Hepatocyte (in vitro differentiated cells and primary cell): Measurements from ENCODE around the genes CORO2B, KIF23 and RPLP1.

DNA sequence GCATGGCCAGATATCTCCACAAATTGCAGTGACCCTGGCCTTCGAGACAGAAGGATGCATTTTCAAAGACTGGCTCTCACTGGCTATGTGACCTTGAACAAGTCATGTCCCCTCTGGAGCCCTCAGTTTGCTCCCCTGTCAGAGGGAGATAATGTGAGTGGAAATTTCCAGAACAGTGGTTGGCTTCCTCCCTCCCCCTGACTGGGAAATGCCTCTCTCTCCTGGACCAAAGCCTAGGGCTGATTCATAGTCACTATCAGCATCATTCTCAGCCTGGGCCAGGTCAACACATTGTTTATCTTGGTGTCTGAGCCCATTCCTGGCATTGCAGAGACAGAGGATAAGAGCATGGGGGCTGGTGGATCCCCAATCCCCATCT, 35.7 kb upstream of the CORO2B start:
- RAMPAGE, long total RNA: no peak
- RRBS: no CpG with 5 or more reads among the region's 1 CpG

GRCh38 chr15:68578797-68579912, at the start of gene CORO2B:
Gene CORO2B (plus strand): TSS chr15:68578993.
- RAMPAGE, long total RNA: no peak
- RRBS: 3% methylated on average over 44 of the region's 119 CpGs

DNA sequence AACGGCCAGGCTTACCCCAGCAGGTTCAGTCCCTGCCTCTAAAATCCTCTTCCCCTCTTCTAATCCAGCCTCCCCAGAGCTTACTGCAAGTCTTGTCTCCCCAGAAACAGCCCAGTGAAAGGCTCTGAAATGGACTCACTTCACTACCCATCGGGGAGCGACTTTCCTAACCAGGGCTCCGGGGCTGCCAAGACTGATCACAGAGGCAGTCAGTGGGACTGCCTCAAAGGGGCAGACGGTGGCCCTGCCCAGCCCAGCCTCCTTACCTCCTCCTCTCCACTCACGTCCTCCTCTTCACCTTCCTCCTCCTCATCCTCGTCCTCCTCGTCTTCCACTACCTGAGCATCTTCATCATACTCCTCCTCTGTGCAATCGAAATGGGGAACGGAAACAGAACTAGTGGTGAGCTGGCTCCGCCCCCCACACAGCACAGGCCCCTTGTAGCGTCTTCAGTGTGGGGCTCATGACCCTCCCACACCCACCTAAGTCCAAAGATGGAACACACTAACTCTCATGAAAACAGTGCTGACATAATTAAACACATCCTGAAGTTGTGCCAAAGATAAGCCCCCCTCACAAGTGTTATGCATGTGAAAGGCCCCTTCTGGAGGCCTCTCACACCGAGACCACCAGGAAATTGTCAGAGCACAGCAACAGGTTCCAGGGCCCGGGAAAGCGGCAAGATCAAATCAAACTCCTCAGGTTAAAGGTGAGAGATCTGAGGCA, 37.8 kb downstream of the ANP32A start:
- RAMPAGE, long total RNA: no peak
- RRBS: no CpG with 5 or more reads among the region's 15 CpGs

DNA sequence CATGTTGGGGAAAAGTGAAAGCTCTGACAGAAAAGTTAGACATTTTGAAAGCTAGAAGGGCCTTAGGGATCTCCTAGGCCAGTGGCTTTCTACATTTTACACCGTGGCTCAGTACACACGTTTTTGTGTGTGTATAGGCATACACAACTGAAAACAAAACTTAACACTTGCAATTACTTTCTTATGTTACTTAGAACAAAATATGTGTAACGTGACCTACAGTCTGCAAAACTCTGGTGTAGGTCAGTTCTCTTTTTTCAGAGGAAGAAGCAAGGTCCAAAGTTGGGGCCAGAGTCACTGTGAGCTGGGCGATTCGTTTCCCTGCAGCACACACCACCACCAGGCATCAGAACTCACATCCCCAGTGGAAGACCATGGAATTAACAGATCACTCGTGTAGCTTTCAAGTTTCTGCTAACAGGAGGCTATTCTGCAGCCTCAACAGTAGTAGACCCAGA, 25.9 kb downstream of the ANP32A start:
- RAMPAGE, long total RNA: no peak
- RRBS: no CpG with 5 or more reads among the region's 6 CpGs

DNA sequence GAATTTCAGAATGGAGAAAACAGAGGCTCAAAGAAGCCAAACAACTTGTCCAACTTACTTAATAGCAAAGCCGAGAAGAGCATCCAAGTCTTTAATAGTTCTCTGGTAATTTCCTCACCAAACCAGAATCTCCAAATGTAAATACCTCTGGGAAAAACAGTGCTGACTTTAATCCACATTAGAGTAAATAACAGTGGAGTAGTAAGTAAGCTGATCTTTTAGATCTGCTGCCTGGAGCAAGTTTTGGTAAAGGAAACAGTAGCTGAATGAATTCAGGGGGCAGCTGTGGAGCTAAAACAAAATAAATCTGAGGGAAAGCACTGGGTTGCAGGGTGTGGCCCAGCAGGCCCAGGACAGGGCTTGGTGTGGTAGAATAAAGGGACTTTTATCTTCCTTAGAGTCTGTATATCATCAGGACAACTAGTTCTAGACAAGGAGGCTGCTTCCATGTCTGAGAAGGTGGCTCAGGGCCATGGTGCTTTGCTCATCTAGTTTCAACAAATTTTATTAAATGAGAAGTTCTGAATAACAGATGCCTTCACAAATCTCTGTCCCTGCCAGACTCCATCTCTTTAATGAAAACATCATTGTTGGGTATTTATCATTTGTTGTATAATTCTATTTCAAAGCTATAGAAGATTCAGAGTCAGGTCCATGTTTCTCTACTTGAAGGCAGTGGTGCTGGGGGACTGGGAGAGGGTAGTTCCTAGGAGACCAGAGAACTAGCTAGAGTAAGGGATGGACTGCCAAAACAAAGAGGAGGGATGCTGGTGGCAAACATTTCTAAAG, 7.6 kb downstream of the ANP32A start:
- RAMPAGE, long total RNA: no peak
- RRBS: no CpG with 5 or more reads among the region's 1 CpG

DNA sequence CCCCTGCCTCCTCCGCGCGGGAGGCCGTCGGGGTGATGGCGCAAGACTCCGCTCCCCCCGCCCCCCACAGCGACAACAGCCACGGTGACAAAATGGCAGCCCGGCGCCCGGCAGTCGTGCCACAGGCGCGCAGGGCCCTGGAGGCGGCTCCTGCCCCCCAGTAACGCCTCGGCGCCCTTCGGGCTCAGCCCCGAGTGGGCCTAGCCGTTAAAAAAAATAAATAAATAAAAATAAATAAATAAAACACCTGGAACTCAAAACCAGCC, 2.9 kb downstream of the ANP32A start:
- RAMPAGE, long total RNA: no peak
- RRBS: under 1% methylated on average over 8 of the region's 23 CpGs

GRCh38 chr15:69059908-69060287, 45.4 kb downstream of the NOX5 start:
- RAMPAGE, long total RNA: no peak
- RRBS: no CpG with 5 or more reads among the region's 6 CpGs

DNA sequence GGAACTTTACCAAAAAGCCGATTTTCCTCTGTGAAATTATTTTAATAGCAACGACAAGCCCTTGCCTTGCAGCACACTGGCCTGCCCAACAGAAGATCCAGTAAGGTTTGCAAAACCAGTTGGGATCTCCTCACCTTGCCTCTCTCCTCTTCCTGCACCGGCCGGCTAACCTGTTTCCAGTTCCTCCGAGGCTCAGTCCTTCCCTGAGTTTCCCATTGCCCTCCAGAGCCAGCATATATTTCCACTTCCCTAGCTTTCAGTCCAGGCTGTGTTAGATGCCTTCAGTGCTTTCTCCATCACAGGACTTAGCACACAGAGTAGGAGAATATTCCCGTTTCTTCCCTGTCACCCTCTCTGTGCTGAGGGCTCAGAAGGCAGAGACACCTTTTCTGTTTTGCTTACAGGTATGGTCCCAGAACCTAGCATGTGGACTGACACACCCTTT, 60.4 kb downstream of the NOX5 start:
- RAMPAGE, long total RNA: no peak
- RRBS: no CpG with 5 or more reads among the region's 6 CpGs

DNA sequence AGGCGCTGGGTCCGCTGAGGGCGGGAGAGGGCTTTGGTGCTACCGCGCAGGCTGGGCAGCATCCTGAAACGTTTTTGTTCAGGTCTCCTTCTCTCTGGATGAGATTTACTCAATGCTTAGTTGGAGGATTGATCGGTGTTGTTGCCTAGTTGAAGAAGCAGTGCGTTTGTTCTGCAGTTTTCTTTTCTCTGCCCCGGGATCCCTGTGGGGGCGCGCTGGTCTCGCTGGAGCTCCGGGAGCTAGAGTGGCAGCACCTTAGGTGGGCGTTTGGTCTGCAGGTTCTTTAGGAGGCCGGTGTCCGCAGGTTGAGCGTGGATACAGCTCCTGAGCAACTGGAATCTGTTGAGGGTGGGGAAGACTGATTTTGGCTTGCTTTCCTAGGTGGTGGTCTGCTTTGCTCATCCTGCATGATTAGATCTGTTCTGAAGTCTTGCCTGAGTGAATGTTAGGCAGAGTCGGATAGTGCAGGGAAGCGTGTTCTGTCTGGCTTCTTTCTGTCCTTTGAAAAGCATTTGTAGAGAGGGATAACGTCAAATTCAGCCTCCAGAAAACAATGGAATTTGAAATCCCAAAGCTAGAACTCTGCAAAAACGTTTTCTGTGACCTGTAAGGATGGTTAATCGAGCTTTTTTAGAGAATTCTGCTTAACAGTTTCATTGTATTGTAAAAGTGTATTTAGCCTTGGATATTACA, 1.3 kb downstream of the GLCE start:
- RAMPAGE, long total RNA: no peak
- RRBS: 5% methylated on average over 7 of the region's 22 CpGs

- RAMPAGE, long total RNA: no peak
- RRBS: no CpG with 5 or more reads among the region's 3 CpGs
Observed at GRCh38 chr15:69290698-69291250, 7.9 kb upstream of the PAQR5 start.

GRCh38 chr15:69413994-69414511, at the start of gene KIF23:
Gene KIF23 (plus strand): TSS chr15:69414349.
- RAMPAGE, long total RNA: start-site peak on the plus strand at chr15:69414302-69414361, 116 and 8 reads in 2 replicates
- RRBS: under 1% methylated on average over 11 of the region's 47 CpGs

DNA sequence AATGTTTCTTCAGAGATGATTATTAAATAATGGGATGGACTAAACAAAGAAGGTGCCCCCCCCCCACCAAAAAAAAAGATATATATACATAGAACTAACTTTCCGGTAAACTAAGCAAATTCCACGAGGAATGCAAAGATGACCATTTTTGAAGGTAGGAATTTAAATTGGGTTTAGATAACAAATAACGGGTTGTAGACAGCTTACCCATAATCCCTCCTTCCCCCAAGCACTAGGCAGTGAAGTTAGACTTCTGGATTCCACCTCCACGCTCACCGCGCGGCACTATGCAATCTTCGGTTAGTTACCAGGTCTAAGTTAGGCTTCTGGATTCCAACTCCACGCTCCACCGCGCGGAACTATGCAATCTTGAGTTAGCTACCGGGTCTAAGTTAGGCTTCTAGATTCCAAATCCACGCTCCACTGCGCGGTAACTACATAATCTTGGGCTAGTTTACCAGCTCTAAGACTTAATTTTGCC, 805 bp upstream of the RPLP1 start:
- RAMPAGE, long total RNA: no peak
- RRBS: no CpG with 5 or more reads among the region's 16 CpGs

GRCh38 chr15:69452254-69453261, at the start of gene RPLP1:
Gene RPLP1 (plus strand): TSS chr15:69452818.
- RAMPAGE, long total RNA: start-site peak on the plus strand at chr15:69452817-69452857, 18 and 499 reads in 2 replicates
- RRBS: 2% methylated on average over 20 of the region's 79 CpGs

- RAMPAGE, long total RNA: no peak
- RRBS: no CpG with 5 or more reads among the region's 7 CpGs
Observed at GRCh38 chr15:69524793-69525201, 72.2 kb downstream of the RPLP1 start.

GRCh38 chr15:69548628-69549192, 96.1 kb downstream of the RPLP1 start:
- RAMPAGE, long total RNA: no peak
- RRBS: 86% methylated on average over 4 of the region's 17 CpGs

DNA sequence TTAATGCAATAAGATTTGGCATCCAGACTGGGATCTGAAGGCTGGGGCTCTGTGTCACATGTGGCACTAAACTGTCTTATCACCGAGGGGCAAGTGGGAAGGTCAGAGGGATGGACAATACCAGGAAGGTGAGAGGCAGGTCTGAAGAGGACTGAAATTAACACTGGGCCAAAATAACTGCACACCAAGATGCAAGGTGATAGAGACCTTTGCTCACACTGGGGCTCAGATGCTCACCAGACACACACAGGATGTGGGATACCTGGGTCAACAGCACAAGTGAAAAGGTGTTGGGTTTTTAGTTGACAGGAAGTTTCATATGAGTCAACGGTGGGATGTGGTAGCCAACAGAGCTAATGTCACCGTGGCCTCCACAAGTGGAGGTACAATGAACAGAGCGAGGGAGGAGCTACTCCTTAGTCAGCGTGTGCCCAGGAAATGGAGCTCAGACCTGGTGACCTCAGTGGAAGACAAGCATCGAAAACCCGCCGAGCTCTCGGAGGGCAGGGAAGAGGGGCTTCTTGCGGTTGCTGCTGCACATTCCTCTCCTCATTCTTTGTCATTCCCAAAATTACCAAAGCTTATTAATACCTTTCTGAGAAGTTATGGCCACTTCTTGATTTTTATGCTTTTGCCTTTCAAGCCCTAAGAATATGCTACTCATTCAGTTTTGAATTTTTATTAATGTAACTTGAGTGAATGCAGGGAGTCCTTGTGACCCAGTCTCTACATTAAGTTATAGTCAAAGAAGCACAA, 261.6 kb downstream of the RPLP1 start:
- RAMPAGE, long total RNA: no peak
- RRBS: no CpG with 5 or more reads among the region's 10 CpGs

- RAMPAGE, long total RNA: no peak
- RRBS: no CpG with 5 or more reads among the region's 1 CpG
Observed at GRCh38 chr15:69776612-69776935, 321.1 kb downstream of the TLE3 start.

DNA sequence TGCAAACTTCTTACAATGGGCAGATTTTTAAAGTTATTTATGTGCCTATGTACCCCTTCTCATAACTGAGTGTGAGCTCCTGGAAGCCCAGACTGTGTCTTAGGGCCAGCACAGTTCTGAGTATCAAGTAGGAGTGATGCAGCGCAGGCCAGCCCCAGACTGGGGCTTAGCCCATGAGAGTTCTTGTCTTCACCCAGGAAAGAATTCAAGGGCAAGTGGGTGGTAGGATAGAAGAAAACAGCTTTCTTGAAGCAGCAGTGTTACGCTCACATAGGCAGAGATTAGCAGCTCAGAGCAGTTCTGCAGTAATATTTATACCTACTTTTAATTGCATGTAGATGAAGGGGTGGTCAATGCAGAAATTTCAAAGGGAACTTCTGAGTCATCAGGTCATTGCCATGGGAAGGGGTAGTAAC, 74.9 kb downstream of the TLE3 start:
- RAMPAGE, long total RNA: no peak
- RRBS: no CpG with 5 or more reads among the region's 2 CpGs

GRCh38 chr15:70057126-70057910, 40.4 kb downstream of the TLE3 start:
- RAMPAGE, long total RNA: no peak
- RRBS: no CpG with 5 or more reads among the region's 26 CpGs

GRCh38 chr15:70096119-70097223, 1.2 kb downstream of the TLE3 start:
- RAMPAGE, long total RNA: no peak
- RRBS: 3% methylated on average over 67 of the region's 102 CpGs